CD14-positive monocyte (primary cell): ENCODE data around the gene TRIML1.

GRCh38 chr4:186259912-186260592 is 5.9 kb upstream of the F11 start:
- CAGE, long polyA plus RNA, result no peak

- CAGE, long polyA plus RNA, result no peak
Measured at GRCh38 chr4:186265142-186265623, 806 bp upstream of the F11 start.

- CAGE, long polyA plus RNA, result no peak
Measured at GRCh38 chr4:186619965-186621215, 65.0 kb upstream of the MTNR1A start.

DNA sequence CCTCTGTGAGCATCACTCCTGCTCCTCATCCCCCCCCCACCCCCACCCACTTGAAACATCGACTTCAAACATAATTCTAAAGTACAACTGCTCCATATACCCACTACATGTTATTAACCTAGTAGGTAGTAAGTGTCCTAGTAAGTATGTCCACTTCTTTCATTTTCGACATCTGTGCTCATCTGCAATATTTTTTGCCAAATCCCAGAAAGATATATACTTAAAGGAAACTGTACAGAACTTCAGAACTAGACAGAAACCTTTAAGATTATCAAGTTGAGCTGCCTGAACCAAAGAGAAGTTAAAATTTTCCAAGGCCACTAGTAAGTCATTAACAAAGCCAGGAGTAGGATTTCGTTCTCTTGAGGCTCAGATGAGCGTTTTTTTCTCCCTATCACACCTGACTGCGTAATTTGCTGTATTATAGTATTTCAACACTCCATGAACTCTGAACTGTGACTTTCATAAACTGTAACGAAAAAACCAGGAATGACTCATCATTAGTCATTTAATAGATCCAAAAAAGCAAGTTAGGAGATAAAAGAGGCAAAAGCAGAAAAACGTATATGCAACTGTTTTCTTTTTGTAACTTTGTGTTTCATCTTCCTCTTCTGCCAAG is 79.8 kb downstream of the FAT1 start:
- CAGE, long polyA plus RNA, result no peak

DNA sequence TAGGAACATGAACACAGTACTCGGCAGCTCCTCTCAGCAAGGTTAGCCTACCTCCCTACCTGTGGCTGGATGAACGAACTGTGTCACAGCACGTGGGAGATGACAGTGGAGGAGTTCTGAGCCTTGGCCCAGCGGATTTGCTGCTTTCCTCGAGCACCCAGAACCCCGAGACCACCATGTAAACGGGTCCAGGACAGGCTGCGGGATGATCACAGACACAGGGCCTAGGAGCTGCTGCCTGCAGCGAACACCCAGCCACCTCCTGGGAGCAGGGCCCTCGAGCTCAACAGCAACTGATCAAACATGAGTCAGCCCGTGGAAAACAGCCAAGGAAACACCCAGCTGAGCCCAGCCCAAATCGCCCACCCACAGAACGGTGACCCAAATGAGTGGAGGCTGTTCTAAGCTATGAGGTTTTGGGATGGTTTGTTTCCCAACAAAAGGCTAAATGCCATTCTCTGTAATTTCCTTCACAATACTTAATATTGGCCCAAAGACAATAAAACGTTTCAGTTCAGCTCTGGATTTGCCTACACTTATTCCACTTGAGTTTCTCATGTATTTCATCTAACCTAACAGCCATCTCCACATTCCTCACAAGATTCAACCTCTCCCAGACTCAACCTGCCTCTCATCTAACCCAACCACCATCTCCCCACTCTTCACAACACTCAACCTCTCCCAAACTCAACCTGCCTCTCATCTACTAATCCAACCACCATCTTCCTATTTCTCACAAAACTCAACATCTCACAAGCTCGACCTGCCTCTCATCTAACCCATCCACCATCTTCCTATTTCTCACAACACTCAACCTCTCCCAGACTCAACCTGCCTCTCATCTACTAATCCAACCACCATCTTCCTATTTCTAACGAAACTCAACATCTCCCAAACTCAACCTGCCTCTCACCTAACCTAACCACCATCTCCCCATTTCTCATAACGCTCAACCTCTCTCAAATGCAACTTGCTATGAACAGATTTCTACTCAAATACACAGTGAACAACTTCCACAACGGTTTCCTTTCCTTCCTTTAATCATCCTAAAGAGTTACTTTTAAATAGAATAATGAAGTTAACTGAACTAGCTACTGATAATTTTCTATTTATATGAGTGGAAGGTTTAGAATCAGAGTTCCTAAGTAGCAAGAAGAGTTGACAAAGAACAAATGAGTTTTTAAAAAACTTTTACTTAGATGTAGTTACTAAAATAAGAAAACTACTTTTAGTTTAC is 29.9 kb downstream of the FAT1 start:
- CAGE, long polyA plus RNA, result no peak

GRCh38 chr4:186722764-186723456 is 746 bp downstream of the FAT1 start:
- CAGE, long polyA plus RNA, result no peak

DNA sequence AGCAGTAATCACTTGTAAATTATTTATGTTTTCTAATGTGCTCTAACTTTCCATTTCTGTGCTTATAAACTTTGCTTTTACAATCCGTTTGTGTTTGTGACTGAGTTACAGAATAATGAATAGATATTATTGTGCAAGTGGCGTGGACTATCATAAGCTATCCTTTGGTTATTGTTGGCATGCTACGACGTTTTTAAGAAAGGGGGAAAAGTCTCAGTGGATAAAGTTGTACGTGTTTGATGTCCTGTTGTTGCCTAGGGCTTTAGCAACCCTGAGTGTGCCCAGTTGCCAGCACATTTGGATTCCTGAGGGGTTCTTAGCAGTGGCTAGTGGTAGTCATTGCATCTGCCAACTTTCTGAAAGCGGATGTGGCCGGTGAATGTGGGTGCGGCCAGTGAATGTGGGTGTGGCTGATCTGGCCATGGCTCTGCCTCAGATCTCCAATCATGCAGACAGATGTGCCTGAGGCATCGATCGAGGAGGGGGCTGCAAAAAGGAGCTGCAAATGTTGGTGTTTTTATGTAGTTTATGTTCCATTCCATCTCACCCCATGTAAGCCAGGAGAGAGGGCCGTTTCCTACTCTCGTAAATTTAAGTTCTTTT is 41.4 kb upstream of the FAT1 start:
- CAGE, long polyA plus RNA, result no peak

DNA sequence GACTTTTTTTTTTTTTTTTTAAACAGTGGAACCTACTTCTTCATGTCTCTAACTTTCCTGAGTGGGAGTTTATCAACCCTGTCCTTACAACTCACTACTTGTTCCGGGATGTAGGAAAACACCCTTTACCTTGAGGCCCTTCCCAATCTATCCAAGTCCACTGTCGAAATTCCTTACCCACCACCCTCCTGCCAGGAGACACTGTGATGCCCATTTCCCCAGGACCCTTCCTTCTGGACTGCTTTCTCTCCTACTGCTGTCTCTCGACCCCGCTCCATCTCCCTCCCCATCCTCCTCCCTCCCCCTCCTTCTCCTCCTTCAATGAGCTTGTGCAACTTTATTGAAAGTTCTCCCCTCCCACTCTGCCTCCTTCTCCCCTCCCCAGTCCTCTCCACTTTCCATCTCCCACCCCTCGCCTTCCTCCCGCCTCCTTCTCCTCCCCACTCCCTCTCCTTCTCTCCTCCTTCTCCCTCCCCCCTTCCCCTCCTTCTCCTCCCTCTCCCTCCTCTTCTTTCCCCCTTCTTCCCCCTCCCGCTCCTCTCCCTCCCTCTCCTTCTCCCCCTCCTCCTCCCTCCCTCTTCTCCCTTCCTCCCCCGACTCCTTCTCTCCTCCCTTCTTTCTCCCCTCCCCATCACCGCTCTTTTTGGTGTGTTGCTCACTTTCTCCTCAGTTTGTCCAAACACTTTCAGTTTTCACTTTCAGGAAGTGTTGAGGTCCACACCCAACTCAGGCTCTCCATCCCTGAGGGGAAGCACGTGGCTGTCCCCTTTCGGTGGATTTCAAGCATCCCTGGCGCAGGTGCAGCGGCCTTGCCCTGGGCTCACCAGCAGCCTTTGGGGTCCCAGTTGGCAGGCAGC is 116.7 kb upstream of the FAT1 start:
- CAGE, long polyA plus RNA, result no peak

DNA sequence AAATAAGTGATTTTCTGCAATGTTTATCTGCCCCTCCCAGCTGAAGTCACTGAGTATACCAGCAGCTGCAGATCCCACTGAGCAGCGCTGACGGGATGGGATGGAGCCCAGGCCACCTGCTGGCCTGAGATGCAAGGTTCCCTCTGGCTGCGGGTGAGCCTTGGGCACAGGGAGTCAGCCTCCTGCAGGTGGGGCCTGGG is 223.0 kb upstream of the FAT1 start:
- CAGE, long polyA plus RNA, result no peak

DNA sequence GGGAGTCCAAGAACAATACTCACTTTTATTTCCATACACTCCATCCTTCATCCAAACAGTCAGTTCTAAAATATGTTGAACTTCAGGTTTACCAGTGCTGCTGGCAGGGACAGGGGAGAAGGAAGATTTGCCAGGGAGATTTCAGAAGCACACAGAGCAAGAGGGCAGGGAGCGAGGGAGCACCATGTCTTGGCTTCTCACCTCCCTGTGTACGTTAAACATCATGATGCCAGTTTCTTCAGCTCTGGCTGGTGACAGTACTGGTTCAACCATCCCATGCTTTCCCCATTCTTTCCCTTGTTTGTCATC is 631.1 kb upstream of the FAT1 start:
- CAGE, long polyA plus RNA, result no peak

GRCh38 chr4:187505125-187505975 is 490.2 kb upstream of the ZFP42 start:
- CAGE, long polyA plus RNA, result no peak

- CAGE, long polyA plus RNA, result no peak
Measured at GRCh38 chr4:188139333-188139594, at the start of gene TRIML1. TRIML1 (plus strand) TSS chr4:188139441.

DNA sequence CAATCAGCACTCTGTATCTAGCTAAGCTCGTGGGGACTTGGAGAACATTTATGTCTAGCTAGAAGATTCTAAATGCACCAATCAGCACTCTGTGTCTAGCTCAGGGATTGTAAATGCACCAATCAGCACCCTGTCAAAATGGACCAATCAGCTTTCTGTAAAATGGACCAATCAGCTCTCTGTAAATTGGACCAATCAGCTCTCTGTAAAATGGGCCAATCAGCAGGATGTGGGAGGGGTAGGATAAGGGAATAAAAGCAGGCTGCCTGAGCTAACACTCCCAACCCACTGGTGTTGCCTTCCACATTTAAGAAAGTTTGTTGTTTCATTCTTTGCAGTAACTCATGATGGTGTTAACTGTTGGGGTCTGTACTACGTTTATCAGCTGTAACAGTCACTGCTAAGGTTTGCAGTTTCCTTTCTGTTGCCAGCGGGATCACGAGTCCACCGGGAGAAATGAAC is 40.3 kb downstream of the TRIML1 start:
- CAGE, long polyA plus RNA, result no peak

DNA sequence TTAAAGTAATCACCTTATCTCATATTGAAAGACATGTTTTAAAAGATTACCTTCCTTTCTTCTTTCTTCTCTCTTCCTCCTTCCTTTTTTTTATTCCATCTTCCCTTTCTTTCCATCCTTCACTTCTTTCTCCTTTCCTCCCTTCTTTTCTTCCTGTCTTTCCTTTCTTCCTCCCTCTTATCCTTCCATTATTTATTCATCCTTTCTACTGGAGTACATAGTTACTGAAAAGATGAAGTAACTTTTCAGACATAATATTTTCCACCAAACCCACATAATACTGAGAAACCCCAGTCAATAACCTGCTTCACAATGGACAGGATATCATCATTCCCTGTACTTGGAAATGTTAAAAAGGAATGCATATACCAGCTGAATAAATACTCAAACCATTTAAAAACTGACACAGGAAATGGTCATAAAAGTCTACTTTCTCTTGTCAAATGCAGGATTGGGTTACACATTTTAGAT is 821.0 kb downstream of the TRIML1 start:
- CAGE, long polyA plus RNA, result no peak

- CAGE, long polyA plus RNA, result no peak
Measured at GRCh38 chr4:189787289-189787805, 153.3 kb upstream of the FRG1 start.

- CAGE, long polyA plus RNA, result no peak
Measured at GRCh38 chr4:189810735-189811268, 129.9 kb upstream of the FRG1 start.

DNA sequence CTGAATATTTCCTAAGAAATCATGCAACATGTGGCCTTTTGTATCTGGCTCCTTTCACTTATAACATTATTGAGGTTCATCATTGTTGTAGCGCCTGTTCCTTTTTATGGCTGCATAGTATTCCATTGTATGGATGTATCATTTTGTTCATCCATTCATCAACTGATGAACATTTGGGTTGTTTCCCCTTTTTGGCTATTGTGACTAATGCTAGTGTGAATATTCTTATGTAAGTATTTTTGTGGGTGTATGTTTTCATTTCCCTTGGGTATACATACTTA is 1.7 kb downstream of the FRG1 start:
- CAGE, long polyA plus RNA, result no peak

- CAGE, long polyA plus RNA, result no peak
Measured at GRCh38 chr4:190014727-190015287, 12.2 kb downstream of the FRG2 start.

GRCh38 chr4:190049736-190050127 is 22.7 kb upstream of the FRG2 start:
- CAGE, long polyA plus RNA, result no peak